Vein endothelial cell (primary cell): Measurements from ENCODE around the genes C9orf57 and PCSK5.

DNA sequence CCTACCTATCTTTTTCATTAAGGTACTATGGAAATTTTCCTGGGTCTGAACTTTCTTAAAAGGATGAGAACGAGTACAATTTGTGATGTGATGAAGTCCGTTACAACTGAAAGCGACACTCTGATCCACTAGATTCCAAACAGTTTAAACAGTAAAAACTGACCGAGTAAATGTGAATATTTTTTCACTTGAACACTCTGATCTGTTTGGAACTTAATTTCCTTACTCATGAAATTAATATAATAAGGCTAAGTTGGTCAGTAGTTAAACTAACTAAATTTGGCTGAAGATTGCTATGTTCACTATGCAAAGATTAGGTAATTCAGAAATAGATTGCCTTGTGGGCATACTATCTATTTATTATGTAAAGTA lies at the start of gene C9orf57:
C9orf57 (minus strand) TSS at position 122 of the 372 bp plus-strand sequence.
- CAGE, long polyA plus RNA: no peak

GRCh38 chr9:72168873-72169572 lies 19.8 kb downstream of the GDA start:
- CAGE, long polyA plus RNA: no peak

- CAGE, long polyA plus RNA: no peak
Observed at GRCh38 chr9:72539961-72540456, 18.6 kb downstream of the TMC1 start.

DNA sequence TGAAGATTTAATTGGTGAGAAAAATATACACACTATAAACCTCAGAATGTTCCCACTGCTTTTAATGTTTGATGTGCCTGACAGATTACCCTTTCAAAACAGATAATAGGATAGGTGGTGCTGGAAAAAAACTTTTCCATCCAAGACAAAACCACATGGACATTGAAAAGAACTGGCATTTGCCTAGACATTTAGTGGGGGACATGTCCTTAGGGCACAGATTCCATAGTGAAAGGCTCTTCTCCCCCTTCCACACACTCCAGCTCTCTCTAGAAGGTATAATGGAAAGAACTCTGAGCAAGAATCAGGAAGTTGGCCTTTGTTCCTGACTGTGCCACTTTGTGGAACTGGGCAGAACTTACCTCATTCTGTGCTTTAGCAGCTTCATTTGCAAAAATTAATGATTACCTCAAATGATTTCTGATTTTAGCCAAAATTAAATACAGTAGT lies 43.1 kb downstream of the TMC1 start:
- CAGE, long polyA plus RNA: no peak

GRCh38 chr9:72749377-72749796 lies 203.5 kb downstream of the ALDH1A1 start:
- CAGE, long polyA plus RNA: no peak

DNA sequence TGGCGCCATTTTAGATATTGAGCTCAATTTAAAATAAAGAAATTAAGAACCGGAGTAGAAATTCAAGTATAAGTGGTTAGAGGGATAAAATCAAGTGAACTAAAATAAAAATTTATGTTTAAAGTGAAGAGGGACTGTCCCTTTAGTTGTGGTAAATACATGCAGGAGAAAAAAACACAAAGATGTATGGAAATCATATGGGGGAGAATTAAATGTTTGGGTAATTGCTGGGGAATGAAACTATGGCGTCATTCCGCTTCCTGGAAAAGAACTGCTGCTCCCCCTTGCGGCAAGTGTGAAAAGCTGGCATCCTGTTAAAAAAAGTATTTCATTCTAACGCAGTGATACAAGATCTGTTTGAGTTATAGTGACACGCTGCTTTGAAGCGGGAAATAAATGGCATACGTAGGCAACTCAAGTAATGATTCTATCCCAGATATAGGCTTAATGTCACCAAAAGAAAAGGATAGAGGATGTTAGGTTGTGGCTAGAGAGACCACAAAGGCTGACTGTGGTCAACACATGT lies 70.1 kb upstream of the ALDH1A1 start:
- CAGE, long polyA plus RNA: no peak

- CAGE, long polyA plus RNA: no peak
Observed at GRCh38 chr9:73038212-73039160, 85.6 kb upstream of the ALDH1A1 start.

DNA sequence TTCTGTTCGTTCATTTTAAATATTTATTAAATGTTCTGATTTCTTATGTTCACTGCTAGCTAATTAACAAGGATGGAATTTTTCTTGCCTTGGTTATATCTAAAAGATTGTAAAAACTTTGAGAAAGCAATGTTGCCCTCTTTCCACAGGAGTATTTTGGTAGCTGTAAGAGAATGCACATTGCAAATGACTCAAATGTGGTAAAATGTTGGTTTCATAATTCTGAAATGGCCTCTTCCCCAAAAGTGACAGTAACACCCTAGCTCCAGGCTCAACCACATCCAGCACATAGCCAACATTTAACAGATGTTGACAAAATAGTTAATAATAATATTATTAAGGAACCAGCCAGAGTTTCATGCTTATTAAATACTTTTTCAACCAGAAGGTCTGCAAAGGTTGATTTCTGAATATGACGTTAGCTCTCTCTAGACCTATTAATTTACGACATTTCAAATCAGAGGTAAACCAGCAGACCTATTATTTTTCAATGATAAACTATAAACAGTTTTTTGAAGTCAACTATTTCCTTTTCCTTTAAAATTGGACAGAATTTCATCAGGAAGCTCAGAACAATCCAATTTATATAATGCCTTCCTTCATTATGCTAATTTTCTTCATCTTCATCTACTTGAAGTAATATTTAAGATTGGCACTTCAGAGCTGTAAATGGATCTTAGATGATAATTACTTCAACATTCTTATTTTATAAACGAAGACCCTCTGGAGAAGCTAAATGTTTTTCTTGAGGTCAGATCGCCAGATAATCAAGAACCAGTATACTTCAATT lies 1.4 kb downstream of the ANXA1 start:
- CAGE, long polyA plus RNA: no peak

DNA sequence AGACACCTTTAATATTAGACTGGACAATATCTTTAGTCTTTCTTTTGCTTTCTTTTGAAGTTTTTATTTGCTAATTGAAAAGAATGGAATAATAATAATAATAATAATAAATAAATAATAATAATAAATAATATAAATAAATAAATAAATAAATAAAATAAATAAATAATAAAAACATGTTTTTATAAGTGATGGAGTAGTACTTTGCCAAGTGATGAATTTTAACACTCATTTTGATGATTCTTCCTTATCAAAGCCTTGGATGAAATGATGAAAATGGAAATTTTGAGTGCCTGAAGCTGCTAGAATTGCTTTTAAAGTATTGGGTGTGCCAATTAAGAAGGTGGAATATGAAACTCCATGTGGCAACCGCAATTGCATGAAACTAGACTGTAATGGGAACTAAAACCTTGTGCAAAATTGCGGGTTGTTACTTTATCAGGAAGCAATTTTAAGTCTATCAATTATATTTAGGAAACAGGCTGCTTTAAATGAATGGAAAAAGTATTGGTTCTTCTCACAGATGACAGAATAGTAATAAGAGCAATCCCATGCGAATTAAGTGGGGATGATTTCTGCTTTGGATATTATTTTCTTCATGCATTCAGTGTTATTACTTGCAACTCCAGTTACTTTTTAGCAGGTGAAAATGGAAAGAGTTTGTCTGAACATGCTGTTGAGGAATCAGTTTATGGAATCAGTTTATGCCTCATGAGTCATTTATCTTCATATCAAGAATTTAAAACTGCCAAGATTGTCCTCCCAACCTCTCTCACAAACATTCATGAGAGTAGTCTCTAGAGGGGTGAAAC lies 4.6 kb downstream of the ANXA1 start:
- CAGE, long polyA plus RNA: no peak

GRCh38 chr9:73215227-73215728 lies 63.6 kb downstream of the ANXA1 start:
- CAGE, long polyA plus RNA: no peak

GRCh38 chr9:74822303-74822600 lies 65.5 kb downstream of the TRPM6 start:
- CAGE, long polyA plus RNA: no peak

GRCh38 chr9:74949543-74949945 lies 3.2 kb downstream of the C9orf40 start:
- CAGE, long polyA plus RNA: no peak

GRCh38 chr9:75053755-75054384 lies 25.8 kb upstream of the CARNMT1 start:
- CAGE, long polyA plus RNA: no peak

DNA sequence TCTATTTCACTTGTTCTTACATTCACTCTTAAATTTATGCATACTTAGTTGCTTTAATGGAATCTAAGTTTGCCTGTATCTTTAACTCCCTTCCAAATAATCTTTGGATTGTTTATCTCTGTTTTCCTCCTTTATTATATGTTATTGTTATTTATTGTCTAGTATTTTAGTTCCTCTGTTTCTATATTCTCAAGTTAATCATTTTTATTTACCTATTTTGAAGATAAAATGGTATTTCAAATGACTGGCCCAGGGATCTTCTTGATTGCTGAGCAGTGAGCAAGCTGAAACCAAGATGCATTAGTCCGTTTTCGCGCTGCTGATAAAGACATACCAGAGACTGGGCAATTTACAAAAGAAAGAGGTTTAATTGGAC lies 94.7 kb downstream of the OSTF1 start:
- CAGE, long polyA plus RNA: no peak

GRCh38 chr9:75890404-75890774 lies at the start of gene PCSK5:
Gene PCSK5 (plus strand): TSS chr9:75890673.
- CAGE, long polyA plus RNA: no peak

DNA sequence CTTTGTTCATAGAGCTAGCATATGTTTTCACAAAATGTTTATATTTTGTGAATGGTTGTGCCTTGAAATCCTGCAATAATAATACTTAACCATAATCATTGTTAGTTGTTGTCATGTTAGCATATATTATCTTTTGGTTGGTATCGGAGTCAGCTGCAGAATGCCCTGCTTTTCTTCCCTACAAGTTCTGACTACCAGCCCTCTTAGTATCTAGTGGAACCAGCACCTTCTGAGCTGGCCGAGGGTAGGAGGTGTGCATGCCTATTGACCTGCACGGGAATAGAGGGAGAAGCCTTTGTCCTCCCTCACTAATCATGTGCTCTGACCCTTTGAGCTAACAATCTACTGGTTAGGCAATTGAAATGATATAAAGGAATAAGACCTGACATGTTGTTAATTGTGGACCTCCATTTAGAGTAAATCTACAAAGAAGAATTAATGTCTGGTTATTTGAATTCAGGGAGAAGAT lies 4.1 kb downstream of the PCSK5 start:
- CAGE, long polyA plus RNA: no peak

DNA sequence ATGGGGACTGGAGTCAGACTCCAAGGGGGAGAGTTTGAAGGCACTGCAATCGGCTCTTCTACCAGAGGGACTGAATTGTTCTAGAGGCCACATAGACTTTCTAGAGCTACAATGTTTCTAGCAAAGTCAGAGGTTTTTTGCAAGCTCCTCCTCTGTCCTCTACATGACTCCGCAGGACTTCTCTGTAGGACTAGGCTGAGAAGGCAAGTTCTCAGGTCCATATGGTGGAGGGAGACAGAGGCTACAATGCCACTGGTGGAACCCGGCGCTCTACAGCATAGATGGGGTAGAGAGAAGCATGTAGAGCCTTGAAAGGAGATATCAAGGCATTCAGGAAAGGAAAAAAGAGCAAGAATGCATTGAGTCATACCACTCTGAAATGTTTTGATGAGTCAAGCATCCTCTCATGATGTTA lies 178.3 kb downstream of the RFK start:
- CAGE, long polyA plus RNA: no peak

GRCh38 chr9:76255970-76256574 lies 138.2 kb downstream of the RFK start:
- CAGE, long polyA plus RNA: no peak

- CAGE, long polyA plus RNA: no peak
Observed at GRCh38 chr9:76608563-76609152, 149.7 kb downstream of the GCNT1 start.

DNA sequence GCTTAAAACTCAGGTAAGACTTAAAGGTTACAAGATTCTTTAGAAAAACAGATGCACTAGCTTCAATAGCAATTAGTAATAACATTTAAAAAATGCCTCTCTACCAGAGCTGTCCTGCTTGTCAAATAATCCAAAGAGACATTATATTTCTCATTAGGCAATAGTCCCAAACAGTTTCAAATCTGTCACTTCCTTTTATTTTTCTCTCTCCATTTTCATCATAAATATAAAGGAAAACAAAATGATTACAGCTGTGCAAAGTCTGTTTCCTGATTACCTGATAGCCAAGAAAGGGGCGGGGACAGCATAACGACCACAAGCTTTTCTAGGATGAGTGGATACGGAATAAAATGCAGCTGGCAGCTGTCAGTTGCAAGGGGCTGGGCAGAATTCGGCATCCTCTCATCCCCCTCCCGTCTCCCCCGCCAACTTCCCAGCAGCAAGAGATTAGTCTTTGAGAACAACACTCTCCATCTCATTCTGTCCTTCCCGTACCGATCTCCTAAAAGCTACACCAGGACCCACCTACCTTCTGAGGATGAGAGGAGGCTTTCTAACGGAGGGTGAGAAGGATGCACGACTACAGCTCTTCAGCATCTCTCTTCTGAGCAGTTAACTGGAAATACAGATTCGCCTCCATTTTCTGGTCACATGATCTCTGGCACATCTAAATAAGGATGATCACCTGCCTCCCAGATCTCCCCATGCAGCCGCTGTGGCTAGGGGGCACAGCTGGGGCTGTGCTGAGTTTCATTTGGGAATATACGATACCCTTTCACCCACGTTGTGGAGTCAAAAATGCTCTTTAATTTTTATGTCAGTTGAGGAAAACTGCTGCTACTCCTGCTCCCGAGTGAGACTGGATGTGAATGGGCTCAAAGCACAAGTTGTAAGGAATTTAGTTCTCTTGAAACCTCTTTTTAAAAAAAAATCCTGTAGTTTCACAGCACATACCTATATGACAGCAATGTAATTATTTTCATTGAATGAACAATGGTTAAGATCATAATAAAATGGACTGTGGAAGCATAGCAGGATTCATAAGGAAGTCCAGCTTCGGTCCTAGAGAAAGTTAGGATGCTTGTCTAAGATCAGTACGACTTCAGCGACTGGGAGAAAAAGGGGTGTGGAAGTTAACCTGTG lies 214.0 kb downstream of the PRUNE2 start:
- CAGE, long polyA plus RNA: no peak